Thoracic aorta (tissue), 1 donor: ENCODE data around the genes ZNF423 and SALL1.

- RAMPAGE, long total RNA, result no peak
These were observed 27.0 kb downstream of the ZNF423 start for GRCh38 chr16:49828824-49829458.

DNA sequence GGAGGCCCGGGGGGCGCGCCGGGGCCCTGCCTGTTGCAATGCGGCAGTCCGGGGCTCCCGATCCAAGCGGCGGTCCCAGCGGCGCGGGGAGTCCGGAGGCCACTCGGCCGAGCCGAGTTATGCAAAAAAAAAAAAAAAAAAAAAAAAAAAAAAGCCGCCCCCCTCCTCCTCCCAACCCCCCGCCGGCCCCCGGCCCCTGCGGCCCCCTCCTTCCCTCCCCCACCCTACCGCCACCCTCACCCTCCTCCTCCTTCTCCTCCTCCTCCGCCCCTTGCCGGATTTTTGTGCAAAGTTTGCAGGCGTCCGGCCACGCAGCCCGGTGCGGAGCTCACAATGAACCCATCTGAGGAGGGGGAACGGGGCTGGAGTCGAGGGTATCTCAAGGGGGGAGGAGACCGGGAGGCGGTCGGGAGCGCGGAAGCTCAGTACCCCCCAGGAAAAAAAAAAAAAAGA, at the start of gene ZNF423:
Gene ZNF423, minus strand, starts transcription at position 122 of the 453 bp plus-strand sequence.
- RAMPAGE, long total RNA, result no peak

GRCh38 chr16:49857588-49858188, 1.8 kb upstream of the ZNF423 start:
- RAMPAGE, long total RNA, result no peak

DNA sequence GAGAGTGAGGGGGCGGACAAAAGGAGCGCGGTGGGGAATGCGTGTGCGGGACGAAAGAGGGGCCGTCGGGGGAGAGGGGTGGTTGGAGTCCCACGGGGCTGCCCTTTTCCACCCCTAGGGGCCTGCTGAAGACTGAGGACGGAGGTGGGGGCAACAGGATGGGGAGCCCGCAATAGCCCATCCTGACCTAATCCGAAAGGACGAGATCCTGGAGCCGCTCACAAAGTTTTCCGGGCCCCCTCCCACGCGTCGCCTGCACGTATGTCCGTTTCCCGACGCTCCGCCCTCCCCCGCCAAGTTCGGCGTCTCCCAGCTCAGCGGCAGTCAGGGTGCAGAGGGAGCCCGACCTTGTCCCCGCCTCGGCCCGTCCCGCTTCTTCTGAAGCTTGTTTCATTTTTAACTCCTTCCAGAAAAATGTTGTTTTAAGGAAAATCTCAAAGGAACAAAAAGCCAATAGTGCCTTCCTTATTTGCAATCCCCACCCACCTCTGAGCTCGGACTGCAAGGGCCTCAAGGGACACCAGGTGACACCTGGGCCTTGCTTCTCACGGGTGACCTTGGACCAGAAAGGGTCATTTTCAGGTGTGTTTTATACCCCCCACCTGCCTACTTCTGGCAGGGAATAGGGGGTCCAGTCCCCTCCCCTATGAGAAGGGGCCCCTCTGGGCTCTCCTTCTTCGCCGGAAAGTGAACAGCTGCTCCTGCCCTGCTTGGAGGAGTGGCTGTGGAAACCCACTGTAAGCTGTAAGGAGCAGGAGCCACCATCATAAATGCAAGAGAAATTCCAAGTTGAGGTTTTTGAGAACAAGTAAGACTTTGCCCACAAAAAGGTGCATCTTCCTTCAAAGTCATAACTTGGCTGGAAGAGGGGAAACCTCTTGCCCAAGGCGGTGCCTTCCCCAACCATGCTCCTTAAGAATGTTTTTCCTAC, 3.4 kb upstream of the ZNF423 start:
- RAMPAGE, long total RNA, result no peak

GRCh38 chr16:49986288-49987058, 38.6 kb upstream of the CNEP1R1 start:
- RAMPAGE, long total RNA, result no peak

DNA sequence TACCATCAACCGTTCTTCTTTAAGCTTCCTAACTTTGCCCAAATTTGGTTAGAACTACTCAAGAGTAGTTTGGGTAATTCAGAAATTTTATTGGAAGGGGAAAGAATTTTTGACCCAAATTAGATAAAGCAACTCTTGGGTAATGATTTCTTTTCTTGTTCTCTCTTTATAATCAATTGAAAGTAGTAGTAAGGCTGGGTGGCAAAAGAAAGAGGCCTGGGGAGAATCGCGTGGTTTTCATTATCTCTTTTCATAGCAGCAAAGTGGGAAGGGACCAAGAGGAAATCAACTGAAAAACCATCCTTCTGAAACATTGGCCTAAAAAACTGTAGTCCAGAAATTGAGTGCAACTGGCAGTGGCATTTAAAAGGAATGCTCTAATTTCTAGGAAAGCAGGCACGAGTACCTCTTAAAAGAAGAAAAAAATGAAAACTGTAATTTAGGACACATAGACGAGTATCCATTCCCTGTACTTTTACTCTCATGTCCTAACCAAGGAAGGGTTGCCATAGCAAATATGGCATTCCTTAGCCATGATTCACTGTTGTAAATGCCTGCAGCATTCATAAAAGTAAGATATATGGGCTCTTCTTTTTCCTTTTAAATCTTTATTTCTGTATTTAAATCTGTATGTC, 49.6 kb downstream of the TENT4B start:
- RAMPAGE, long total RNA, result no peak

GRCh38 chr16:50246284-50247013, 19.9 kb upstream of the ADCY7 start:
- RAMPAGE, long total RNA, result no peak

GRCh38 chr16:50272056-50272528, 5.7 kb downstream of the ADCY7 start:
- RAMPAGE, long total RNA, result no peak

DNA sequence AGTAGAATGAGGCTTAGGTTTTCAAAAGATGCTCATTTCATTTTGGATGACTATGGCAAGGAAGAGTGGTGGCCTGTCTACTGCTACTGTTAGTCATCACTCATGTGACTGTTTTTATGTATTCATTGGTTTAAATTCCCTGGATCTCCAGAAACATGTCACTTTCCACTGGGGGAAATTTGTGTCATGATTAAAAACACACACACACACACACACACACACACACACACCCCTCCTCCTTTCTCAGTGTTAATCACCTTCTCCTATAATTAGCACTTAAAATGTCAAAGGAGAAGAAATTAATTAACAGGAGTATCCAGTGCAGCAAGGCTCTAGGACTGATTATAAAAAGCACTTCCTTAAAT, 1.1 kb upstream of the CYLD start:
- RAMPAGE, long total RNA, result no peak

- RAMPAGE, long total RNA, result no peak
These were observed 100.3 kb downstream of the SALL1 start for GRCh38 chr16:51050837-51051044.

GRCh38 chr16:51151182-51152187, at the start of gene SALL1:
Gene SALL1 (minus strand): TSS chr16:51151270.
- RAMPAGE, long total RNA, result no peak

- RAMPAGE, long total RNA, result no peak
These were observed 1.2 kb upstream of the SALL1 start for GRCh38 chr16:51152188-51152841.

DNA sequence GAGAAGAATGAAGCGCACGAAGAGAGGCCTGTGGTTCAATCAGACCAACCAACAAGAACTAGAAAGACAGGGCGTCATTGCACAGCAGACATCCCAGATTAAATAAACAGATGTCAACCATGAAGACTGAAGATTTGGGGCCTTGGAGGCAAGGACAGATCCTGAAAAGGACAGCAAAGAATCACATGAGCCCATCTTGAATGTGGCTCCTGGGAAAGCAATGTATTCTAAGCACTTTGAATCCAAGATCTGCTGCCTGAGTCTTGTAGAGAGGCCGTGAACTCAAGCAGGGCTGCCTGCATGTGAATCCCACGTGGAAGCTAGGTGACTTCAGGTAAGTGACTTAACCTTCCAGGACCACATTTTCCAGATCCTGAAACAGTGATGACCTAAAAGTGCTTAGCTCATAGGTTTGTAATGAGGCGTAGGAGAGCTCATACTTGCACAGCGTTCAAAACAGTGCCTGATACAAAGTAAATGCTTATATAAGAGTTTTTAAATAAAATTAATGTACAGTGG, 373.0 kb upstream of the SALL1 start:
- RAMPAGE, long total RNA, result no peak

DNA sequence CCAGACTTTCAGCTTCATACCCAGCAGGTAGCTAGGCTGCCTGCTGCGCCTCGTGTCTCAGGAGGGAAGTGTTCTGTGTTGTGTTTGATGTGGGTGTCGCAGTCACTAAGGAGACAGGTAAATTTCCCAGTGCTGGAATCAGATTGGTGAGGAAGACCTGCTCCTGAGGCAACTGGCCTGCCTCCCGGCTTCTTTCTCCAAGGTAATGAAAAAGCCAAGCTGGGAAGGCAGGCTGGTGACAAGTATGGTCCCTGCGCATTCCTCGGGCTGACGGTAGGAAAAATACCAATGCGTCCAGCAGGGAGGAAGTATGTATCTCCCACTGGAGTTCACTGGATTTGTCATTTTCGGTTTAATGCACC, 604.1 kb upstream of the SALL1 start:
- RAMPAGE, long total RNA, result no peak

GRCh38 chr16:52526543-52526779, 20.5 kb downstream of the TOX3 start:
- RAMPAGE, long total RNA, result no peak

DNA sequence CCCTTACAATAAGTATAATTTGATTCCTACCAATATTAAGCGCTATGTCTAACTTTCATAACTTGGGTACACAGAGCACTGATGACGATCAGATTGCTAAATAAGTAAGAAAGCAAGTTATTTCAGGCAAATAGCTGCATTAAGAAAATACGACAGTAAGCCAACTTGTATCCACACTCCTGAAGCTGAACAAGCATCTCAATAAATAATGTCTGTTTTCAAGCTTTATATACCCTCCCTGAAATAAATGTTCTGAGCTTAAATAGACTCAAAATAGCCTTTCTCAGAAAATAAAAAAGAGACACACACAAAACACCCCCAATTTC, 2.5 kb downstream of the TOX3 start:
- RAMPAGE, long total RNA, result no peak

- RAMPAGE, long total RNA, result no peak
These were observed 15.0 kb upstream of the TOX3 start for GRCh38 chr16:52561861-52562475.

DNA sequence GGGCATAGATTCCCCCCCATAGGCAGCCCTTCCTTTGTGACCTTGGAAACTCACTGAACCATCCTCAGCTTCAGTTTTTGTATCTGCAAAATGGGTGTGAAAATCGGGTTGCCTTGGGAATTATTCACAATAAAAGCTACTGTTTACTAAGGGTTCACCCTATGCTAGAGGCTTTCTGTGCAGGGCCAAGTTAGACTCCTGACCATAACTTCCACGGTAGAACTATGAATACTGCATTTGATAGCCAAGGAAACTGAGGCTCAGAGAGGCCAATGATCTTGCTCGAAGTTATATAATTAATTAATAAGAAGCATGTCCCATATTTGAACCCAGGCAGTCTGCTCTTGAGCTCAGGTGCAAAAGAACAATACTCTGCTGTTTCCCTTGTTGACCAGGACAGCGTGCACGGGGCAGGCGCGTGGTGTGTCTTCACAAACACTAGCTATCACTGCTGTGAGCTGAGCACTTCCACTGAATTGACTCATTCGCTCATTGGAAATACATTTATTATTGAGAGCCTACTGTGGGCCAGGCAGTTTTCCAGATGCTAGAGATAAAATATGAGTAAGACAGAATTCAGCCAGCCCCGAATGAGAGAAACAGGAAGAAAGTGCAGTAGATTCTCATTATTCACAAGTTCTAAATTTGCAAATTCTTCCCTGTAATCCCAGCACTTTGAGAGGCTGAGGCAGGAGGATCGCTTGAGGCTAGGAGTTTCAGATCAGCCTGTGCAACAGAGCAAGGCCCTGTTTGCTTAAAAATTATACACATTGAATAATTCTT, 1.6 kb downstream of the CHD9 start:
- RAMPAGE, long total RNA, result no peak

DNA sequence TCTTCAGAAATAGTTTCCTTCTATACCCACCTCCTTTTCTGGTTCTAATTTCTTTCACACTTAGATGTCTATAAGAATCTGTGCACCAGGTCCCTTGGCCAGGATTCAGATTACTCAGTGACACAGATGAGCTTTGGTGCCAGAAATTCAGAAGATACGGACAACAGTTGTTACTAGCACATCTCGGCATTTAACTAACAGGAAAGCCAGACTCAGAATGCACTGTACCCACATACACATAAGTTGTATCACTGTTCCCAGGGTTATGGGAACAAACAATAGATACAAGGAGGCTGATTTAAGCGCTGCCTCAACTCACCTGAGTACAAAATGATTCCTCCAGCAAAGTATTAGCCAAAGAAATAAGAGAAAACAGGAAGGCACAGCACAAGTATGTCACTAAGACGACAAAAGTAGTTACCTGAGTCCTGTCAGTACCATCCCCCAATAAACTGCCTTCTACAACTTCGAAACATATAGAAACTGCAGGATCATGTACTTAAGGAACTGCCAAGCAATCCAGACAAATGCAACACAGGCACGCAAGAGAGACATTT, 2.1 kb downstream of the AKTIP start:
- RAMPAGE, long total RNA, result no peak

- RAMPAGE, long total RNA, result no peak
These were observed 8.8 kb upstream of the AKTIP start for GRCh38 chr16:53511695-53512286.